Uterus (tissue), 7 donors: ENCODE data around the gene SUPT20HL1.

- PRO-cap, 4 experiments = no peak in any of the 4 experiments
- RAMPAGE, long total RNA, 2 experiments = no peak in any of the 2 experiments
- RRBS = no CpG with 5 or more reads among the region's 14 CpGs
Observed at GRCh38 chrX:23659962-23660947, 7.0 kb upstream of the PRDX4 start.

GRCh38 chrX:23901587-23902334 lies 6.0 kb downstream of the APOO start:
- PRO-cap, 4 experiments = no peak in any of the 4 experiments
- RAMPAGE, long total RNA, 2 experiments = no peak in any of the 2 experiments
- RRBS = no CpG with 5 or more reads among the region's 7 CpGs

DNA sequence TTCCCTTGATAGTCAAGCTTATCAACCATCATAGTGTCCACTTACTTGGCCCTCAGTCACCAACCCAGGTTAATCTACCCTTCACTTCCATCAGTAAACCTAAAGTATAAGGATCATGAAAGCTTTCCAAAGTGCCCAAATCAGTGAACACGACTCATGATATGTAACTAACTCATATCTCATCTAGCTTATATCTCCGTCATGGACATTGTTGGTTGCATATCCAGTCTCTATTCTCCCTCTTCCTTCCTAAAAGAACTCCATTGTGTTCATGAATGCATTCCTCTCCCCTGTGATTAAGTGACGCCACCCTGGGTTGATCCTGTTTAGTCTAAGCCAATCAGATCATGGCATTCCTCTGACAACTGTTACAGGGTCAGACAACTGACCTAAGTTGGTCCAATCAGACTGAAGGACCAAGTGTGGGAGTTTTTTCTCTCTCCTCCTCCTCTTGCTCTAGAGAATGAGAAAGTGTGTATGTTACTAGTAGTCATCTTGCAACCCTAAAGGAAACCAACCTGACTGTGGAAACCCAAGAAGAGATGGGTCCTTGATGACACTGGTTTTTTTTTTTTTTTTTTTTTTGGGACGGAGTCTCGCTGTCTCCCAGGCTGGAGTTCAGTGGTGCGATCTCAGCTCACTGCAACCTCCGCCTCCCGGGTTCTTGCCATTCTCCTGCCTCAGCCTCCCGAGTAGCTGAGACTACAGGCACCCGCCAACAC lies 3.6 kb downstream of the APOO start:
- PRO-cap, 4 experiments = no peak in any of the 4 experiments
- RAMPAGE, long total RNA, 2 experiments = no peak in any of the 2 experiments
- RRBS = no CpG with 5 or more reads among the region's 10 CpGs

- PRO-cap, 4 experiments = no peak in any of the 4 experiments
- RAMPAGE, long total RNA, 2 experiments = no peak in any of the 2 experiments
- RRBS = no CpG with 5 or more reads among the region's 9 CpGs
Observed at GRCh38 chrX:23952906-23953777, 45.3 kb downstream of the CXorf58 start.

GRCh38 chrX:24024944-24025214 lies 2.1 kb downstream of the KLHL15 start:
- PRO-cap, 4 experiments = no peak in any of the 4 experiments
- RAMPAGE, long total RNA, 2 experiments = no peak in any of the 2 experiments
- RRBS = 32% methylated on average over 8 of the region's 38 CpGs

DNA sequence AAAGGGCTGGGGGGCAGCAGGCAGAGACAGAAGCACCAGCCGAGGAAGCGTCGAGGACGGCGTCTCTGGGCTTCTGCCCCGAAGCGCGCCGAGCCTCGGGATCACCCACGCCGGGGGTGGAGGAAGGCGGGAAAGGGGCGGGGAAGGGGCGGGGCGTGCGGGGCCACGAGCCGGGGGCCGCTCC lies 1.9 kb downstream of the KLHL15 start:
- PRO-cap, 4 experiments = peak in 4 of 4 experiments; most common minus-strand start position 75 of the sequence (in 4)
- RAMPAGE, long total RNA, 2 experiments = no peak in any of the 2 experiments
- RRBS = 12% methylated on average over 8 of the region's 20 CpGs

DNA sequence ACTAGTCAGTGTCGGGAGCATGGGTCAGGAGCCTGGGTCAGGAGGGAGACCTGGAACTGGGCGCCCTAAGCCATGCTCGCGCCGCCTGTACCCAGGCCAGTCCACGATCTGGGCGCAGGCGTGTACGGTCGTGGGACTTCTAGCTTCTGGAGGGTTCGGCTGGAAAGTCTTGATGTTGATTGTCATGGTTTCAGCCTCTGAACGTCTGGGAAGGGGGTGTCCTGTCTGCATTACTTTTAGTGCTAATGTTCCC lies 281 bp downstream of the EIF2S3 start:
- PRO-cap, 4 experiments = no peak in any of the 4 experiments
- RAMPAGE, long total RNA, 2 experiments = no peak in any of the 2 experiments
- RRBS = no CpG with 5 or more reads among the region's 12 CpGs

GRCh38 chrX:24063400-24064616 lies 9.1 kb downstream of the EIF2S3 start:
- PRO-cap, 4 experiments = no peak in any of the 4 experiments
- RAMPAGE, long total RNA, 2 experiments = no peak in any of the 2 experiments
- RRBS = no CpG with 5 or more reads among the region's 13 CpGs

DNA sequence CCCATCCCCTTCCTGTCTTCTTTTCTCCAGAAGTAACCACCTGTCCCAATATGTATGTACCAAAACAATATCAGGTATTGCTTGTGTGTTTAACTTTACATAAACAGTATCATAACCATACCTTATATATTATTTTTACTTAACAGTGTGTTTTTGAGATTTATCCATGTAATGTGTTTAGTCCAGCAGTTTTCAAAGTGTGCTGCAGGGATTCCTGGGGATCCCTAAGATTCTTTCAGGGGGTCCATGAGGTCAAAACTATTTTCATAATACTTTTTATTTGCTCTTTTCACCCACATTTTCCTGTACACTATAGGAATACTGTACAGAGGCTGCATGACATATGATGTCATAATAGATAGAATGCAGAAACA lies 4.8 kb downstream of the ZFX start:
- PRO-cap, 4 experiments = no peak in any of the 4 experiments
- RAMPAGE, long total RNA, 2 experiments = no peak in any of the 2 experiments

- PRO-cap, 4 experiments = peak in 2 of 4 experiments; most common plus-strand start chrX:24231351 (in 2); most common minus-strand start chrX:24231280 (in 1)
- RAMPAGE, long total RNA, 2 experiments = no peak in any of the 2 experiments
- RRBS = no CpG with 5 or more reads among the region's 3 CpGs
Observed at GRCh38 chrX:24231050-24231591, 81.6 kb downstream of the ZFX start.

DNA sequence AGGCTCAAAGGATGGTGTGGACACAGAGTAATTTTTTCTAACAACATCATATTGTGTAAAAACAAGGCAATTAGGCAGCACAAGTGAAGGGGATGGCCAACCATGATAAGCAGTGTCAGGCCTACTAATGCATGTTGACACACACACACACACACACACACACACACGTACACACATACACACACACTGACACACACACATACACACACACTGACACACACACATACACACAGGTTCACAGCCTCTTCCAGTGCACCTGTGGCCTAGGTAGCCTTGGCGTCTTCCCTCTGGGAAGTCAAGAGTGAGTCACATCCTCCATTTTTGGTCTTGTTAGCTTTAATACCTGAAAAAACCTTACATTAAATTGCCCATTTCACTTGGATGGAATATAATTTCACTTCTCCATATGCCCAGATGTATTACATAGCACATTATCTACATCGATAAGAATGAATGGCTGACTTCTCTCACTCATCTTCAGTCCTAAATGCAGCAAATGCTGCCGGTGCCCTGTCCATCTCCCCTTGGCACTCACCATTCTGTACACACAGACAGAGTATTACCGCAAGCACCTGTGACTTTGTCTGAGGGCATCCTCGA lies at the start of gene SUPT20HL1:
Gene SUPT20HL1 (plus strand): TSS at position 316 of the 600 bp plus-strand sequence.
- PRO-cap, 4 experiments = no peak in any of the 4 experiments
- RAMPAGE, long total RNA, 2 experiments = no peak in any of the 2 experiments
- RRBS = no CpG with 5 or more reads among the region's 6 CpGs

DNA sequence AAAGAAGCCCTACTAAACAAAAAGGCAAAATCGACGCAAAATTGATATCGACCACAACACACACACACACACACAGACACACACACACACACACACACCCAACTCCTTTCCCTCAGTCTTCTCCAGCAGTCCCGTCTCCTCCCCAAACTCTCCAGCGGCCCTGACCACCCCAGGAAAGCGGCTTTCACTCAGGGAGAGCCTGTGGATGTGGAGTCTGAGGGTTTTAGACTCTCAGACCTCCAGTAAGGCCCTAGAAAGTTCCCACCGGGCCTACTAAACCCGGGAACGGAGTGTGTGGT lies 14.0 kb downstream of the ARX start:
- PRO-cap, 4 experiments = no peak in any of the 4 experiments
- RAMPAGE, long total RNA, 2 experiments = no peak in any of the 2 experiments
- RRBS = 30% methylated on average over 2 of the region's 9 CpGs

DNA sequence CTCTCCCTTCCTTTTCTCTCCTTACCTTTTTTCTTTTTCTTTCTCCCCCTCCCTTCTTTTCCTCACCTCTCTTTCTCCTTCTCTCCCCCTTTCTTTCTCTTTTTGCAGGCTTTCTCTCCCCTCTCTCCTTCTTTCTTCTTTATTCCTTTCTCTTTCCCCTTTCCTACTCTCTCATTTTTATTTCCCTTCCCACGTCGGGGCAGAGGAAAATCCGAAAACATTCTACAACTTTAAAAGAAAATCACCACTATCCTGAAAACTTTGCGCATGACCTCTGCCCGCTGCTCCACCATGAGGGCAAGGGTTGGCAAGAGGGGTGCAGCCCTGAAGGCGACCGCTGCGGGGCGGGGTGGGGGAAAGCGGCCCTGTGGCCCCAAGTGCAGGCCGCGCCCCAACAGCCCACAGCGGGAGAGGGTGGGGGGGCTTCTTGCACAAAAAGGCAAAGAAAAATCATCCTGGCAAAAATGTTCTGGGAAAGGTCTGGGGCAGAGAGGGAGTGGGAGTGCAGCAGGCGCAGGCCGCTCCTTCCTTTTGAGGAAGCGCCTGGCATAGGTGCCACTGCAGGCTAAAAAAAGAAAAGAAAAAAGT lies 1.6 kb downstream of the ARX start:
- PRO-cap, 4 experiments = no peak in any of the 4 experiments
- RAMPAGE, long total RNA, 2 experiments = no peak in any of the 2 experiments
- RRBS = no CpG with 5 or more reads among the region's 16 CpGs

DNA sequence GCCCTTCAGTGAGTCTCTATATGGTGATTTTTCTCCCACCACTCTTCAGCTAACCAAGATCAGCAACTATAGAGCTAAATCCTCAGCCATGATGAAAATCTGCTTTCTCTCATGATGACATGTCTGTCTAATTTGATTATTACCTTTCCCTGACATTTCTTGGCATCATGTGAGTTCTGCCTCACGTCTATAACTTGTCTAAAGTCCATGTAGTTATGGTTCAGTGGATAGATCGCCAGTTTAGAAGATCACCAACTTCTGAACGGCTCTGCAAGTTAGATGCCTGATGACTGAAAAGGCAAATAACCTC lies 14.9 kb upstream of the DCAF8L1 start:
- PRO-cap, 4 experiments = no peak in any of the 4 experiments
- RAMPAGE, long total RNA, 2 experiments = no peak in any of the 2 experiments
- RRBS = no CpG with 5 or more reads among the region's 3 CpGs

- PRO-cap, 4 experiments = no peak in any of the 4 experiments
- RAMPAGE, long total RNA, 2 experiments = no peak in any of the 2 experiments
- RRBS = no CpG with 5 or more reads among the region's 2 CpGs
Observed at GRCh38 chrX:28205718-28206445, 224.6 kb upstream of the DCAF8L1 start.

DNA sequence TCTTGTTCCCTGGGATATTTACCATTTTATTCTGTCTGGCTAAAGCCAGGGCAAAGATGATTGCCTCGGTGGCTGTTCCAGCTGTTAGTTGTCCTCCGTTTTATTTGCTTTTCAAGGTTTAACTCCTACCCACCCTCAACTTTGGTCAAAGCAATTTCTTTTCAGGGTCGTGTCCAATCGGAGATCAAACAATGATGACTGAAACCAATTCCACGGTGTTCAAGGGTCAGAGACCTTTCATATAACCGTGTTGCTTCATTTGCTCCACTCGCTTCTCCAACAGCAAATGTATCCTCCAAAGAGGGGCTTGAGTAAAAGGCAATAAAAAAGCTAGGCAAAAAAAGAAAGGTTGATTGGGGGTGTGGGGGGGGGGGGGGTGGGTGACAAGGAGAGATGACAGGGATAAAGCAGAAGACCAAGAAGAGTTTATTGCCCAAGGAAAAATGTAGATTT lies 193.6 kb upstream of the FTHL17 start:
- PRO-cap, 4 experiments = no peak in any of the 4 experiments
- RAMPAGE, long total RNA, 2 experiments = no peak in any of the 2 experiments
- RRBS = no CpG with 5 or more reads among the region's 7 CpGs

DNA sequence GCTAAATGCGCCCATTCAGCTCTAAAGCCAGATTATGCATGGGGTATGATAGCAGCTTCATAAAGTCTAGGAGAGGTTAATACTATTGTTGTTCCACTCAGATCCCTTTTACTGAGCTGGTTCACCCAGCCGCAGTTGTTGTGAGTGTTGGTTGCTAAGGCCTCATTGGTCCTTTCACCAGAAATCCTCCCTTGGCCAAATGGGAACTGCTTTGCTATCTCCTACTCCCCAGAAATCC lies 266.0 kb upstream of the FTHL17 start:
- PRO-cap, 4 experiments = no peak in any of the 4 experiments
- RAMPAGE, long total RNA, 2 experiments = no peak in any of the 2 experiments
- RRBS = no CpG with 5 or more reads among the region's 2 CpGs

GRCh38 chrX:31435412-31436169 lies 363.8 kb upstream of the FTHL17 start:
- PRO-cap, 4 experiments = no peak in any of the 4 experiments
- RAMPAGE, long total RNA, 2 experiments = no peak in any of the 2 experiments
- RRBS = no CpG with 5 or more reads among the region's 8 CpGs

- PRO-cap, 4 experiments = no peak in any of the 4 experiments
- RAMPAGE, long total RNA, 2 experiments = no peak in any of the 2 experiments
- RRBS = no CpG with 5 or more reads among the region's 5 CpGs
Observed at GRCh38 chrX:31934724-31935137, 862.9 kb upstream of the FTHL17 start.

DNA sequence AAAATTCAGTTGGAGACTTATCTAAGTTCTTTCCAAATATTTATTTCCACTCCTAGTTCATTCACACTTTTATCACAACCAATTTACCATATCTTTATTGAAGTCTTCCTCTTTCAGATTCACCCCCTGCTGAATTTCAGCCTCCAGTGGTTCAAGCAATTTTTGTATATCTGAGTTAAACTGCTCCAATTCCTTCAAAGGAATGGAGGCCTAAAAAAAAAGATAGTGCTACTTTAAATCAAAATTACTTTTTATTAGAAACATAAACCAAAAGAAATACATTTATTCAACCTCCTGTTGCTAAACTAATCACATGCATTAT lies 863.1 kb downstream of the DMD start:
- PRO-cap, 4 experiments = no peak in any of the 4 experiments
- RAMPAGE, long total RNA, 2 experiments = start-site peak on the minus strand in 1 of 2 experiments, centred at position 141 of the sequence, 43 reads per replicate